Esophagus muscularis mucosa (tissue), 4 donors: ENCODE measurements around a stretch of chr12.

GRCh38 chr12:6958571-6959789, 7.8 kb downstream of the PTPN6 start:
- PRO-cap = no peak
- RAMPAGE, long total RNA, 4 experiments = no peak in any of the 4 experiments

DNA sequence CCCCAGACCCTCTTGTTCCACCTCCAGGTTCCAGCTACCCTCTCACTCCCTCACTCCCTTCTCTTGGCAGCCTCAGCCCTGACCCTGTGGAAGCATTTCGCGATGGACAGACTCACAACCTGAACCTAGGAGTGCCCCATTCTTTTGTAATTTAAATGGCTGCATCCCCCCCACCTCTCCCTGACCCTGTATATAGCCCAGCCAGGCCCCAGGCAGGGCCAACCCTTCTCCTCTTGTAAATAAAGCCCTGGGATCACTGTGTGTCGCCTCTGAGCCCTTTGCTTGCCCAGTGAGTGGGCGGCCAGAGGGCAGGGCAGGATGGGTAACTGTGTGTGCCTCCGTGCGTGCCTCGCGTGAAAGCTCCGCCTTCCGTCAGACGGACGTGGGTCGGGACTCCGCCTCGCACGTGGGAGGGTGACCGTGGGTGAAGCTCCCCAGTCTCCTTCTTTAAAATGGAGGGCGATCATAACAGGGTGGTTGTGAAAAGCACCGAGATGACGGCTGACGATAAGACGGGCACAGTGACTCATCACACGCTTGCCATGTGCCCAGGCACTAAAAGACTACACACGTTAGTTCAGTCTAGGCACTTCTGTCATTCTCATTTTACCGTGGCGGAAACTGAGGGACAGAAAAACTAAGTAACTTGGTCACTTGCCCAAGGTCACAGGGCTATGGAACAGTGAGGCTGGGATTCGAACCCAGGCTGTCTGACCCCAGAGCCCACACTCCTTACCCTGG, 9.2 kb downstream of the PHB2 start:
- PRO-cap = bidirectional peak, plus-strand start at position 450 of the sequence, minus-strand start at position 454 of the sequence
- RAMPAGE, long total RNA, 4 experiments = no peak in any of the 4 experiments

DNA sequence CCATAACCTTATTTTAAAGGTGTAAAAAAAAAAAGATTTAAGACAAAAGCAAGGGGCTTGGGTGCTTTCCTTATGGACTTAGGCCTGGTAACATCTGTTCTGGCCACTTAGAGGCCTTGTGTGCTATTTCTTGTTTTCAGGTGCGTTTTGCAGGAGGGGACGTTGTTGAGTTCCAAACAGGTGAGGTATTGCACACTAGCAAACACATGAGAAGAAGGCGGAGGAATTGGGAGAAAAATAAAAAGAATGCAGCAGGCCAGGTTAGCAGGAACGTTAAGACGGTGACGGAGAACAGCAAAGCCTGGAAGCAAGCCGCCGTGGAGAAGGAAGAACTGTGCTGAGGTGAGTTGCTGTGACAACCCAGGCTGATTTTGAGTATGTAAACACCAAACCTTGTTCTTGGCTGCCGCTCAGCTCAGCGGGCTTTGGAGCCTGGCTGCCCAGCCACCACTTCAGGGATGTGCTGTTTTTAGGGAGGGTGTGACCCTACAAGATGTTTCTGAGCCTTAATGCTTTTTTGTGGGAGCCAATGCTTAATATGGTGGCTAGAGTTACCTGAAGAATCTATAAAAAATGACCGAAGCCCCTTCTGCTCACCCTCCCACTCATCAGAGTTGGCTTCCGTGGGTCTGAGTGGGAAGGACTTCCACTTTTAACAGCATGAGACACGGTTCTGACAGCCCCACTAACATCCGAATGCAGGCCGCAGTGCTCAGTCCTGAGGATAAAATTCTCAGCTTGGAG, 17.5 kb downstream of the EMG1 start:
- PRO-cap = no peak
- RAMPAGE, long total RNA, 4 experiments = no peak in any of the 4 experiments

- PRO-cap = no peak
- RAMPAGE, long total RNA, 4 experiments = no peak in any of the 4 experiments
Observed at GRCh38 chr12:7013719-7014432, 4.4 kb downstream of the LPCAT3 start.

GRCh38 chr12:7018991-7019325, 682 bp upstream of the LPCAT3 start:
- PRO-cap = bidirectional peak, plus-strand start at chr12:7019035, minus-strand start at chr12:7018798
- RAMPAGE, long total RNA, 4 experiments = no peak in any of the 4 experiments

DNA sequence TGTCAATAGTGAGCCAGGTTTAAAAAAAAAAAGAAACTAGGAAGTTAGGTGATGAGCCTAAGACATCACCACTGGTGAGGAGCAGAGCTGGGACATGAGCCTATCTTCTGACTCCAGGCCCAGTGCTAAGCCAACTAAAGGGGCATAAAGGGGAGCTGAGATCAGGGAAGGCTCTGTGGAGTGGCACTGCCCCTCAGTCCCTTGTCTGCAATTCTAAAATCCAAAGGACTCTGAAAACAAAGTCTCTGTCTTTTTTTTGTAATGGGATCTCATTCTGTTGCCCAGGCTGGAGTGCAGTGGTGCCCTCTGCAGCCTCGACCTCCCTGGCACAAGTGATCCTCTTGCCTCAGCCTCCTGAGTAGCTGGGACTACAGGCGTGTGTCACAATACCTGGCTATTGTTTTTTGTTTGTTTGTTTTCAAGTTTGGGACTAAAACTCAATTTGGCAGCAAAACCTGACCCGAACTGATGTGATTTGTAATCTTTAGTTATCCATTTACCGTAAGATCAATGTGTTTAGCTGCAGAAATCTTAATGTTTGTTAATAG, 935 bp upstream of the C1S start:
- PRO-cap = no peak
- RAMPAGE, long total RNA, 4 experiments = no peak in any of the 4 experiments

DNA sequence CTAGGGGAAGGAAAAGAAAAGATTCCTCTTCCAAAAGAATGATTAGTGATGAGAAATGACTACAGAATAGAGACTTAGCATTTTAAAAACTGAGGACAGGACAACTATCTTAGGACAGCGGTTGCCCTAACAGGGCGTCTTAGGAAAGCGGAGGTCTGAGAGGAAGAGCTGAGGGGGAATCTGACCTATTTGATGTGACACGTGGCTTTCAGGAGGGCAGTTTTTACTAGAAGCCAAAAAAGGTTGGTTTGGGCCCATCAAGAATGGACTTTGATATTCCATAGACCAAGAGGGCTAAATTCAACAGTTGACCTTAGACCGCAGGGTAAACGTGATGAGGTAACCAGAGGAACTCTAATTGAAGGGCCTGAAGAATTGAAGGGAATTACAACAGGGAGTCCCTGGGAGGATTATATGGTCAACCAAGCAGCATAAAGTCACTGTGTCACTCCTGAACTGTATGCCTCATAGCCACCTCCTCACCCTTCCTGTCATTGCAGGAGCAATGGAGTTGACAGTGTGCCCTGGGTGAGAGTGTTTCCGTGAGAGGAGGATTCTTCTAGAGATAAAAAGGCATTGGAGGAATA, 11.5 kb downstream of the C1S start:
- PRO-cap = no peak
- RAMPAGE, long total RNA, 4 experiments = no peak in any of the 4 experiments

DNA sequence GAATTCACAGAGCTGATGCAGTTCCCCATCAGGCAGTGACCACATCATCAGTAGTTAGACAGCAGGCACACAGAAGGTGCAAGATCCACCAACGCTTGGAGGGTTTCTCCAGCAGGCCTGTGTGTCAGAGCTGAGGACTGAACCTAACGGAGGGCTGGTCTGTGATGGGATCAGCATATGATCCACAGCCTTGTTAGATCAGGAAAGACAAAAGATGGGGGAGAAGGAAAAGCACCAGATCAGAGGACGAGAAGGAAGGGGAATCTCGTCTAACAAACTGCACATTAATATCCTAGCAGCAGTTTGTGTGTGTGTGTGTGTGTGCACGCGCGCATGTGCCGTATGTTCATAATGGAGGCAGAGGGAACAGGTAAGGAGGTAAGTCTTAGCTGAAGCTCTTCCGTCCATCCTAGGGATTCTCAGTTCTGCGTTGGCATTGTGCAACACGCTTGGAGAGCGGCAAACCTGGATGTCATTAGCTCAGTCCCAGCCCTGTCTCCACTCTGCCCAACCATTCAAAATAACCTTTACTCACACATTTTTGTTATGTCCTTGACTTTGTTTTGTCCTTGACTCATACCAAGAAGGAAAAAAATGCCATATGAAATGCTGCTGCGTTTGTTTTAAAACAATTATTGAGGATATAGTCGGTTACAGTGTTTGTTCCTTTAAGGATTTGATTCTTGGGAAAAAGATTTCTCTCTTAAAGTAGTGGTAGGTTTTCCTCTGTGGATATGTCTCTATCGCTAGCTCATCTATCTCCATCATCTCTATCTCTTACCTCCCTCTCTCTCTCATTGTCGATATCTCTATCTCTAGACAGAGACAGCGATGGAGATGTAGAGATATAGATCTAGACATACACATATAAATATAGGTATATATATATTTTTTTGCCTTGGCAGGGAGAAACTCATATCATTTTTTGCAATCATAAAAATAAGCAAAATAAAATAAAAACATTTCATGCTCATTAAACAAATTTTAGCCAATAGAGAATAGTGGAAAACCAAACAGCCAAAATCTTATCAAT, 1.8 kb upstream of the C1R start:
- PRO-cap = no peak
- RAMPAGE, long total RNA, 4 experiments = no peak in any of the 4 experiments

DNA sequence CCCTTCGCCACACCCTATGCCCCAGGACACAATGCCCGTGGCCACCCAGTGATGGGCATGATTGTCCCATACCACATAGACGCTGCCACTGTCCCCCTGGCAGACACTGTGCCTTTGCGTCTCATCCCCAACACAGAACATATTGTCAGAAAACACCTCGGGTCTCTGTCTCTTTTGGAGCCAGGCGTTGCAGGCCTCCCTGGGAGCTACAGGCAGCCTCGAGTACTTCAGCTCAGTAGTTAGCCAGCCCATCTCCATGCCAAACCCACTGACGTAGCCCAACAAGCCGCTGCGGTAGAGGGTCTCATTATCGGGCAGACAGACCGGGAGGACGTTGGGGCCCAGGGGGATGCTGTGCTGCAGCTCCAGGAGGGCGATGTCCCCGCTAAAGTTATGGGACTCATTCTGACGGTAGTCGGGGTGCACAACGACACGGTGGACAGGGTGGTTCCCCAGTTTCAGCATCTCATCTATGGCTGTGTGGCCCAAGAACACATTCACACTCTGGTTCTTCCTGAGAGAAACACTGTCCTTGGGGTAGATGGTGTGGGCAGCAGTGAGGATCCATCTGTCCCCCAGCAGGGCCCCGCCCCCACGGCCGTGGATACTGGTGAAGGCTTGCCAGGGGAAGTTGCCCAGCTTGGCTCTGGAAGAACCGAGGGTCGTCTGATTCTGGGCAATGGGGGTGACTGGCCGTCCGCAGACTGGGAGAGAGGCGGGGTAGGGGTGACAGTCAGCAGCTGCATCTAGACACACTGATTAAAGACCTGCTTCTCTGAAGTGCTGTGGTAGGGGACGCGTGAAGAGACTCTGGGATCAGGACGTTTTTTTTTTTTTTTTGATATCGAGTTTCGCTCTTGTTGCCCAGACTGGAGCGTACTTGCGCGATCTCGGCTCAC, 4.5 kb upstream of the C1R start:
- PRO-cap = no peak
- RAMPAGE, long total RNA, 4 experiments = no peak in any of the 4 experiments

GRCh38 chr12:7111146-7111783, 2.3 kb upstream of the C1RL start:
- PRO-cap = no peak
- RAMPAGE, long total RNA, 4 experiments = no peak in any of the 4 experiments

DNA sequence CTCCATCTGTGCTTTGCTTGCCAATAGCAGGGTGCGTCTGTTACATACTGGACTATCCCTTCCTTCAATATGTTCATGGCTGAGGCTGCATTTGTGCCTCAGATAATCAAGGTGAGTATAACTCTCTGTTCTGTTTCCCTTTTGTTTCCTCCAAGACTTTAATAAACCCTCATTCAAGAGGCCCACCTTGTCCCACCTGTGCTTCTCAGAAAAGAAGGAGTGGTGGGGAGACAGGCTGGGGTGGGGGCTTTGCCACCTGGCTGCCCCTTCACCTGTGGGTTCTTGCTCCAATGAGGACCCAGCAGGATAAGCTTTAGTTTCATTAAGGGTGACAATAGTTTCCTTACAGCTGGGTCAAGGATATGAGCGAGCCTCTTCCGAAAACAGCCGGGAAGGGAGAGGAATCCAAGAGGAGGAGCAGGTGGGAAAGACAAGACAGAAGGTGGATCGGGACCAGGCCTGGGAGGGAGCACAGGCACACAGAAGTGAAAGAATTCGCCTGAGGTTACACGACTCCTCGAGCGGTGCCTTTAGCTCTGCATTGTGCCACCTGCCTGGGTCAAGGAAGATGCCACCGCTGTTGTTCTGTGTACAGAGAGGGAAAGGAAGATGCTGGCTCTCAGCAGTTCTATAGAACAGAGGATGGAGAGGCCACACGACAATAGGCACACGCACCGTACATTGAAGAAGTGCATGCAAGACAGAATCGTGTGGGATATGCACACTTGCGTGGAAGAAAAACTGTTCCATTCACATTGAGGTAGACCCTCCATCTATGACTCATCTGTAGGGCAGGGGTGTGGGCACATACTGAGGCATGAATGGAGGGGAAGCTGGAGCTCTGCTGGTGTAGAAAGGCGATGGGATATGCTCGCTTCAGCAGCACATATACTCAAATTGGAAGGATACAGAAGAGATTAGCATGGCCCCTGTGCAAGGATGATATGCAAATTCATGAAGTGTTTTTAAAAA, 9.2 kb upstream of the C1RL start:
- PRO-cap = no peak
- RAMPAGE, long total RNA, 4 experiments = no peak in any of the 4 experiments

DNA sequence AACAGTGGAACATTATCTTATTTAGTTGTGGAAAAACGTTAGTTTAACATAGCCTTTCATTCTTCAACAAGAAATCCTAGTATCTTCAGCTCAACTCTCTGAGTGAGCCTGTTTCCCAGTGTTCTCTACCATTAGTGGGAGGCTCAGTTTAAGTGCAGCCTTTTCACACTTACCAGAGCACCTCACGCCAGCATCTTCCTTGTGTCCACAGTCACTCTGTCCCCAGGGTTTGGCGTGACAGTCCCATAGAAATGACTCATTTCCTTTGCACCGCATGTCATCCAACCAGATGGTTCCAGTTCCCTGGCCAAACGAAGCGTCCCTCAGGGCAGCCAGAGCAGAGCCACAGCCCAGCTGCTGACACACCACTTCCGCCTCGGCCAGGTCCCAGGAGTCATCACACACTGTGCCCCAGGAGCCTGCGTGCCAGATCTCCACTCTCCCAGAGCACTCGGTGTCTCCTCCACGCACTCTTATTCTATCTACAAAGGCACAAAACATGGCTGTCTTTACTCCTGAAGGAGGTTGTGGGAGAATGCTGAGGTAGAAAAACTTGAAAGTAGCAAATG, 65.4 kb downstream of the ACSM4 start:
- PRO-cap = bidirectional peak, plus-strand start at position 429 of the sequence, minus-strand start at position 218 of the sequence
- RAMPAGE, long total RNA, 4 experiments = no peak in any of the 4 experiments

GRCh38 chr12:7588704-7589273, 76.9 kb downstream of the APOBEC1 start:
- PRO-cap = unidirectional peak, plus-strand start at chr12:7589067
- RAMPAGE, long total RNA, 4 experiments = no peak in any of the 4 experiments

DNA sequence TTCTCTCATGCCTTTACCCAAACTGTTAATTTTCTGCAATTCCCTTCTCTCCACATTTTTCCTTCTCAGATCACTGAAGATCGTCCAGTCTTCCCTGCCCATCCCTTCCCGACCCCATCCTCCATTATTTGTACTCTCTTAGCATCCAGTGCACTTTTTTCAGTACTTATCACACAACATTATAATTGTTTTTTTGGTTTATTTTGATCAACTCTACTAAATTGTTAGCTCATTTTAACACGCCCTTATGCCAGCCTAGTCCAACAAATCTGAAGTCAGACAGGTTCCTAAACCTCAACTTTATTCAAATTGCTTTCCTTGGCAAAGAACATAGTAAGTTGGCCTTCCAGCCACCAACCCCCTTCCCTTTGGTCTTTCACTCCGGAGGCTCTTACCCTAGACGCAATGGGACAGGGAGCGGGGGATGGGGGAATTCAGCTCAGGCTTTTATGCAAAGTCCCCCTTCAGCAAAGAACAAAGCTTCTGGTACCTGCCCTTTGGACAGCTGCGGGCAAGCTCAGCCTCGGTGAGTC, 17.7 kb upstream of the SLC2A14 start:
- PRO-cap = no peak
- RAMPAGE, long total RNA, 4 experiments = no peak in any of the 4 experiments

DNA sequence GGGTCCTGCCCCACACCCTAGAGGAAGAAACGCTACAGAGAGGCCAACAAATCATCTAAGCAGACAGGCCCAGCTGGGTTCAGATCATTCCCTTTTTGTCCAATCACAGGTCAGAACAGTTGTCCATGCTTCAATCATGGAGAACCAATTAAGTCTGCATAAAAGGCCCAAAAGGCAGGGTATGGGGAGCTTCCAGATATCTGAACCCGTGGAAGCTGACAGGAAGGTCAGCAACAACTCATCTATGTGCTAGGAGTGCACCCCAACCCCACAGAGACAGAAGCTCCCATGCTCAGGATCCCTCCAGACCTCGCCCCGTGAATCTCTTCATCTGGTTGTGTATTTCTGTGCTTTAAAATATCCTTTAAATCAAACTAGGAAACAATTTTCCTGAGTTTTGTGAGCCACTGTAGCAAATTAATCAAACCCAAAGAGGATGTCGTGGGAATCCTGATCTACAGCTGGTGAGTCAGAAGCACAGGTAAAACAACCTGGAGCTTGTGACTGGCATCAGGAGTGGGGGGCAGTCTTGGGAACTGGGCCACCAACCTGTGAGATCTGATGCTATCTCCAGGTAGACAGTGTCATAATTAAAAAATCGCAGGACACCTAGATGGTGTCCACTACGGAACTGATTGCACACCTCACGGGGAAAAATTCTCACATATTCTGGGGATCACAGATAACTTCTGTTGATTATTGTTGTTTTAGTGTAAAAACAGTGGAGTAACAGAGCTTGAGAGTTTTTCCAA, 11.0 kb downstream of the SLC2A3 start:
- PRO-cap = no peak
- RAMPAGE, long total RNA, 4 experiments = no peak in any of the 4 experiments

- PRO-cap = no peak
- RAMPAGE, long total RNA, 4 experiments = no peak in any of the 4 experiments
Observed at GRCh38 chr12:7926914-7927322, 9.1 kb downstream of the SLC2A3 start.

DNA sequence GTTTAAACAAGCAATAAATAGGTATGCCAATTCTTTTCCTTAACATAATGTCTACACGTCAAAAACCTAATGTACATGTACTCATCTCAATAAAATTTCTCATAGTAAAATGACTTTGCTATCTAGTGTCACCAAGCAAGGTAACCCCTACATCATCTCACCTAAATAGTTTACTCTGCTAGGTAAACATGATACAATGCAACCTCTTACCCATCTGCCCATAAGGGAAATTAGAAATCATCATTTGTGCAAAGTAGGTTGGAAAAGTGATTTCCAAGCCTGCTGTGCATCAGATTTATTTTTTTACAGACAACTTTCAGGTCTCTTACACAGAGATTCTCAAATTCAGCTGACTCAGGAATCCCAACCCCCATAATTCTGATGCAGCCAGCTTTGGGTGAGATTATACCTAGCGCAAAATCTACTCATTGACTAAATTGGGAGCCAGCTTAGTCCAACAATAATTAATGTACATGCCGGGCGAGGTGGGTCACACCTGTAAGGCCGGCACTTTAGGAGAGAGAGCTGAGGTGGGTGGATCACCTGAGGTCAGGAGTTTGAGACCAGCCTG, 8.6 kb downstream of the SLC2A3 start:
- PRO-cap = no peak
- RAMPAGE, long total RNA, 4 experiments = no peak in any of the 4 experiments

DNA sequence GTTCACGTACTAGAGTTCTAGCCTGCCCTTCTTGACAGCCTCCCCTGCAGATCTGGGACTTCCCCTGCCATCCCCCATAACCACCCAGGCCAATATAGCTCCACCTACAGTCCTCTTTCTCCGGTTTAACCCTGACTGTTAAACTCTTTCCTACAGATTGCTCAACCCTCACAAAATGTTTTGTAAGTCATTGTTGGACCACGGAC, 21.5 kb downstream of the AICDA start:
- PRO-cap = no peak
- RAMPAGE, long total RNA, 4 experiments = no peak in any of the 4 experiments

DNA sequence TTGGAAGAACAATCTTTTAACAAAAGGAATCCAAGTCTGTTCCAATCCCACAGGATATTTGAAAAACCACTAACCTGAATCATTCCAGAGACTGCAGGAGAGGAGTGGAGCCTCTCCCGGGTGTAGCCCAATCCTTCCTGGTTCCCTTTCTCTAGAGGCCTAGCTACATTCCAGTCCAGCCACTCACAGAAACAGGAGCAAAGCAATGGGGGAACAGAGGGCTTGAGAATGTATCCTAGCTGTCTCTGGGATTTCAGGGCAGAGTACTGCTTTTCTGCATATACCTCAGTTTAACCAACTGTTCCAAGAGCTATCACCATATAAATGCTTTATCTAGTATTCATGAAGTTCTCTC, 4.2 kb downstream of the MFAP5 start:
- PRO-cap = no peak
- RAMPAGE, long total RNA, 4 experiments = no peak in any of the 4 experiments

DNA sequence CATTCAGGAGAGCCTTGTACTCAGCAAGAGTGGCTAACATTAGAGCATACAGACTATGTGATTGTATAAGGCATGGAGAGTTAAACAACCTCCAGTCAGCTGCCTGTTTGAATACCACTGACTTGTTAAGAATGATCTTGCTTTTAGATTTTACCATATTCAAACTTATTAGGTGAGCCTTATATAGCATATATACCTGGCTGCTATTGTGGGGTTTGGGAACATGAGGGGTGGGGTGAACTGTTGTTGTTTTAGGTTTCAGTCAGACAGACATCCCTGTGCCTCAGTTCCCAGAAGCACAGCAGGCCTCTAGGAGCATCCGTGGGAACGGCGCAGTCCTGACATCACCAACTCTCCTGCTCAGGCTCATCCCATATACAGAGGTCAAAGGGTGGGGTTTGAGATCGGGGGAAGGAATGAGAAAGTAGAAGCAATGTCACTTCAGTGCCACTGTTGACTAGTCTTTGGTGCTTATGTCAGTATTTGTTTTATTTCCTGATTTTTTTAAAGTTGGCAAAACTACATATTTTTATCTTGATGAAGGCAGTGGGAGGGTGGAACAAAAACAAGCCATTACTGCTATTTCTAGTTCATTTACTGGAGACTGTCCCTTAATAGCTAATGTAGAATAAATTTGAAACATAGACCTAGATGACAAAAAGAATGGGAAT, 43.2 kb upstream of the A2ML1 start:
- PRO-cap = no peak
- RAMPAGE, long total RNA, 4 experiments = no peak in any of the 4 experiments